ENCODE measurements around a stretch of chr17.

GRCh38 chr17:82253324-82253831, 20.1 kb downstream of the CSNK1D start:
- PRO-cap = no peak

- PRO-cap = no peak
Measured at GRCh38 chr17:82260361-82261517, 12.8 kb downstream of the CSNK1D start.

GRCh38 chr17:82299390-82300017, 17.9 kb downstream of the CD7 start:
- PRO-cap = no peak

GRCh38 chr17:82309851-82310511, 7.4 kb downstream of the CD7 start:
- PRO-cap = no peak

GRCh38 chr17:82316544-82317035, 818 bp downstream of the CD7 start:
- PRO-cap = no peak

DNA sequence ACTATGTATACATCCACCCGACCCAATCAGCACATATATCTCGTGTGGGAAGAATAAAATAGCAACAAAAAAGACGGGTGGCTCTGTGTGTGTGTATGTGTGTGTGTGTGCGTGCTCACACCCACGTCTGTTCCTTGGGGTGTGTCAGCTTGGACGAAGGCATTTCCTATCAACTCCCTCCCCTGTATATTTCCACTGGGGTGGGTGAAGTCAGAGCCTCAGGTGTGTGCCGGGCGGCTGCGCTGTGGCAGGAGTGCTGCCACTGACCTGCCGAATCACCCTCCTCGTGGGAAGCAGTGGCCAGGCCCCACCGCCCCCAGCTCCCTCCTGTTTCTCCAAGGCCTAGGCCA, 7.6 kb upstream of the CD7 start:
- PRO-cap = no peak

GRCh38 chr17:82478743-82478990, 20.1 kb downstream of the NARF start:
- PRO-cap = no peak

- PRO-cap = no peak
Measured at GRCh38 chr17:82498992-82499567, 20.5 kb upstream of the FOXK2 start.

- PRO-cap = no peak
Measured at GRCh38 chr17:82528674-82529311, 9.3 kb downstream of the FOXK2 start.

DNA sequence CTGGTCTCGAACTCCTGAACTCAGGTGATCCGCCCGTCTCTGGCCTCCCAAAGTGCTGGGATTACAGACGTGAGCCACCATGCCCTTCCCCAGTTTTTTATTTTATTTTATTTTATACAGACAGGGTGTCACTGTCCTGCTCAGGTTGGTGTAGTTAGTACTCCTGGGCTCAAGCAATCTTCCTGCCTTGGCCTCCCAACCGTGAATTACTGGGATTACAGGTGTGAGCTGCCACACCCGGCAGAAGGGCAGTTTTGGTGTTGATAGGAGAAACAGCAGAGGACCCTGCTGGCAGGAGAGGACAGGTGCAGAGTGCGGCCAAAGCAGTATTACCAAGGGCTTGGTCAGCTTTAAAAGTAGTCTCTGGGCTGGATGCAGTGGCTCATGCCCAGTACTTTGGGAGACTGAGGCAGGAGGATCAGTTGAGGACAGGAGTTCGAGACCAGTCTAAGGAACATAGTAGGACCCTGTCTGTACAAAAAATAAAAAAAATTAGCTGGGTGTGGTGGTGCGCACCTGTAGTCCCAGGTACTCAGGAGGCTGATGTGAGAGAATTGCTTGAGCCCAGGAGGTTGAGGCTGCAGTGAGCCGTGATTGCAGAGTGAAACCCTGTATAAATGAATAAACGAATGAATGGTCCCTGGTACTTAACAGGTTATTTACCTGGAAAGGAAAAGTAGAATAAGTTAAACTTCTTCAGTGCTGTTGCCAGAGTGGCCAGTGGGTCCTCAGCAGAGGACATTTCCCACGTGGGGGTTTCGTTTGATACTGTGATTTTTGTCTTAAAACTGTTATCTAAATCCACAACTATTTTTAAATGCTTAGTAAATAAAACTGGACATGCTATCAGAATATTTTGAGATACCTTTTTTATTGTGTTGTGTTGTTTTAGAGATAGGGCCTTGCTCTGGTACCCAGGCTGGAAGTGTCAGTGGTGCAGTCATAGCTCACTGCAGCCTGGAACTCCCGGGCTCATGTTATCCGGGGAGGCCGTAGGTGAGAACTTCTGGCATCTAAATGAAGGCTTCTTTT, 23.2 kb downstream of the FOXK2 start:
- PRO-cap = no peak

GRCh38 chr17:82544976-82545460, 25.5 kb downstream of the FOXK2 start:
- PRO-cap = no peak

- PRO-cap = no peak
Measured at GRCh38 chr17:82548533-82549202, 29.1 kb downstream of the FOXK2 start.

DNA sequence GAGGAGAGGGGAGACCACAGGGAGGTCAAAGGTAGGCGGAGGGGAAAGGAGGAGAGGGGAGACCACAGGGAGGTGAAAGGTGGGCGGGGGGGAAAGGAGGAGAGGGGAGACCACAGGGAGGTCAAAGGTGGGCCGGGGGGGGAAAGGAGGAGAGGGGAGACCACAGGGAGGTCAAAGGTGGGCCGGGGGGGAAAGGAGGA, 62.0 kb downstream of the WDR45B start:
- PRO-cap = no peak

- PRO-cap = unidirectional peak, plus-strand start at chr17:82702759
Measured at GRCh38 chr17:82702410-82702941, 4.0 kb upstream of the RAB40B start.

DNA sequence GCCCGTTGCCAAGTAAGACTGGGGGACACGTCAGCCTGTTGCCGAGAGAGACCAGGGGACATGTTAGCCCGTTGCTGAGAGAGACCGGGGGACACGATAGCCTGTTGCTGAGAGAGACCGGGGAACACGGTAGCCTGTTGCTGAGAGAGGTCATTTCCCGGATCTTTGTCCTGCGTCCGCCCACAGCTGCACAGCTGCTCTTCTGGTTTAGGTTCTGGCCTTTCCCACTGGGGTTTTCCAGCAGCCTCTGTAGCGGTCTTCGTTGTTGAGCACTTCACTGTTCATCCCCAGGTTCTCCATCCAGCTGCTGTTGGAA, 43.3 kb downstream of the TBCD start:
- PRO-cap = no peak

- PRO-cap = no peak
Measured at GRCh38 chr17:82804558-82805460, 35.0 kb downstream of the ZNF750 start.

DNA sequence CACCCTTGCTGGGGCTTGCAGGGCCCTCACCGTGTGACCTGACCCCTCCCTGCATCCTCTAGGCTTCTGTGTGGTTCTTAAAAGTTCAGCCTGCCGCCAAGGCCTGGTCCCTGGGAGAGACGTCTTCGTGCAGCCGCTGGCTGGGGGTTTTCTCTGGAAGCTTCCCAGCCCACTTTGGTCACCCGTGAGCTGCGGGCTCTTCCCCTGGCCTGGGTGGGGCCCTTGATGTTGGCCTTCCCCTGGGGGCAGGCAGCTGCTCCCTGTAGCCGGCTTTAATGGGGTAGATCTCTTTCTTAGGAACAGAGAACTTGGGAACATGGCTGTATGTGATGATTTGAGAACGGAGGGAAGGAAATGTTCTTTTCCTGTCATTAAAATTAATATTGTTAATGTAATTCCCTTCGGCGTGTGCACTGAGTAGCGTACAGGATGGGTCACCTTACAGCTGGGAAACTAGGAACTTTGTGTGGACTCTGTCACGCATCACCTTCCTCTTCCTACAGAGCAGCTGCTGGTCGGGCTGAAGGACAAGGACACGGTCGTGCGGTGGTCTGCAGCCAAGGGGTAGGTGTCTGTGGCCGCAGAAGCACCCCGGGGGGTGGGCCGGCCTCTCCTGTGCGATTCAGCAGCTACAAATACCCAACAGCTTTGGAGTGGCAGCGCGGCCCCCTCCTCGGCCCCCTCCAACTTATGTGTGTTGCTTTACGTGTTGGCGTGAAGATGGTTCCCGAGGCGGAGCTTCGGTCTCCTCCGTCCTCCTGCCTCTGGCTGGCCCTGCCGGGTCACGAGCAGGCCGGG, 32.5 kb downstream of the ZNF750 start:
- PRO-cap = no peak

GRCh38 chr17:82830034-82830922, 9.5 kb downstream of the ZNF750 start:
- PRO-cap = no peak

GRCh38 chr17:82846049-82846809, 6.4 kb upstream of the ZNF750 start:
- PRO-cap = no peak

GRCh38 chr17:82875324-82876048, 35.7 kb upstream of the ZNF750 start:
- PRO-cap = bidirectional peak, plus-strand start at chr17:82875585, minus-strand start at chr17:82875489